MCF 10A (cell line): Measurements from ENCODE around the genes SPATA19 and THYN1.

DNA sequence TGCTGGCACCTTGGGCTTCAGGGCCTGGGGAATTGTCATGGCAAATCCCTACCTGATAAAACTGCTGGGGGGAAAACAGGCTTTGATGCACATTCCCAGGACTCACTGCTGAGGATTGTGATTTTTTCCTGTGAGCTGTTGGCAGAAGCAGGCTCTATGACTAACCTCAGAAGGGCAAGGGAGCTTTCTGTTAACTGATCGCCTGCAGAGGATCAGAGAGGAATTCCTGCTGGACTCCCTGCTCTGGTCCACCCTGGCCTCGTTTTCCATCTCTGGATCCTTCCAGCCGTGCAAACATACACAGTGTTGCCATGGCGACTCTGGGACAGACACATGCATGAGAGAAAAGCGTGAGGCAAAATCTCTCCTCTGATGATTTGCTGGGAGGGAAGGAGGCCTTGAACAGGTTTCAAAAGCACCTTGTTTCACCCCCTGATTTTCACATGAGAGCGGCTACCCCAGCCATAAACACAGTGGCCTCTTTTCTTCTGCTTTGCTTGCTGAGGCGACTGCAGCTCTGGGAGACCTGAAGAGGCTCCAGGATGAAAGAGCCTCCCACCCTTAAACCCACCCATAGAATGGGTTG, 223.9 kb downstream of the ADAMTS15 start:
- PRO-cap = no peak
- RRBS = no CpG with 5 or more reads among the region's 7 CpGs

DNA sequence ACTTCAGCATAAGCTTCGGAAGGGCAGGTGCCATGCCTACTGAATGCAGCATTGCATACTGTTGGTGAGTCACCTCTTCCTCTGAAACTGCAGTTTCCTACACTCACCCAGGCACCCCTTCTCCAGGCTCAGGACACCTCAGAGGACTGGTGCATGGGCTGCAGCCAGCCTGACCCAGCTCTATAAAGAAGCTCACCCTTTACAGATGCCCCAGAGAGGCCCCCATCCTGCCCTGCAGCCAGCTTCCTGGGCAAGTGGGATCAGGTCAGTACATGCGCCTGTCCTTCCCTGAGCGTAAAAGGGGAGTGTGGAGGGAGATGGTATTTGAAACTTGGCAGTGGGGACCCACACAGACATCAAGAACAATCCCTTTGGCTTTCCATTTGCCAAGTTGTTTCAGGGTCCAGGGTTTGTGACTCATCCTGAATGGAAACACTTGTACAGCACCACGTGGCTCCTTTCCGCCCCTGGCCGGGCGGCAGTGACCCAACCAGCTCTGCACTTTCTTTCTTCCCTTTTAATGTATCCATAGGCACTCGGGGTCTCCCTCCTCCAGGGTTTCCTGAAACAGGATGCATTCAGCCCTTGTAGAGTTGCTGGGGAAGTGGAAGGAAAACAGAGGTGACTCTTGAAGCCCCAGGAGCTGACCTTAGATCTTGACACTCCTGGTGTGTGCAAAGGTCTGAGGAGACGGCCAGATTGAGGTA, 190.1 kb downstream of the SNX19 start:
- PRO-cap = no peak
- RRBS = no CpG with 5 or more reads among the region's 9 CpGs

DNA sequence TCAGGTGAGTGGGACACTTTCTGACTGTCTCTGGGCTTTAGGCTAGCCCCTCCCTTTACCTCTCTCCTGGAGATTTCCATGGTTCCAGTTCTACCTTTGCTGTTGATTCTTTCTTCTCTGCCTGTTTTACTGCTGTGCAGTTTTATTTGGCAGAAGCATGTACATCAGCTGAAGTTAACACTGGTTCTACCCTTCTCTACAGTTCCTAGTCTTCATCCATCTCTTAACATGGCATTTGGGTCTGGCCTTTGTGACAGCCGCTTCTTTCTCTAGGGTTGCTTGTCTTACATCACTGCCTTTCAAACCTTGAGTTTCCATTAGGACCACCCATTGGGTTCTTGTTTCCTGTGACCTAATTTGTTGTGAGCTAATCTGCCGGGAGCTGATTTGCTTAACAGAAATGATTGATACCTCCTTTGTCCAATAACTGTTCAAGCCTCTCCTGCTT, 131.1 kb downstream of the SNX19 start:
- PRO-cap = no peak
- RRBS = no CpG with 5 or more reads among the region's 2 CpGs

- PRO-cap = no peak
- RRBS = no CpG with 5 or more reads among the region's 4 CpGs
Observed at GRCh38 chr11:130891149-130891768, 25.0 kb downstream of the SNX19 start.

GRCh38 chr11:131253847-131254332, 116.5 kb upstream of the NTM start:
- PRO-cap = no peak
- RRBS = no CpG with 5 or more reads among the region's 8 CpGs

GRCh38 chr11:131668709-131669340, 298.4 kb downstream of the NTM start:
- PRO-cap = no peak
- RRBS = no CpG with 5 or more reads among the region's 9 CpGs

DNA sequence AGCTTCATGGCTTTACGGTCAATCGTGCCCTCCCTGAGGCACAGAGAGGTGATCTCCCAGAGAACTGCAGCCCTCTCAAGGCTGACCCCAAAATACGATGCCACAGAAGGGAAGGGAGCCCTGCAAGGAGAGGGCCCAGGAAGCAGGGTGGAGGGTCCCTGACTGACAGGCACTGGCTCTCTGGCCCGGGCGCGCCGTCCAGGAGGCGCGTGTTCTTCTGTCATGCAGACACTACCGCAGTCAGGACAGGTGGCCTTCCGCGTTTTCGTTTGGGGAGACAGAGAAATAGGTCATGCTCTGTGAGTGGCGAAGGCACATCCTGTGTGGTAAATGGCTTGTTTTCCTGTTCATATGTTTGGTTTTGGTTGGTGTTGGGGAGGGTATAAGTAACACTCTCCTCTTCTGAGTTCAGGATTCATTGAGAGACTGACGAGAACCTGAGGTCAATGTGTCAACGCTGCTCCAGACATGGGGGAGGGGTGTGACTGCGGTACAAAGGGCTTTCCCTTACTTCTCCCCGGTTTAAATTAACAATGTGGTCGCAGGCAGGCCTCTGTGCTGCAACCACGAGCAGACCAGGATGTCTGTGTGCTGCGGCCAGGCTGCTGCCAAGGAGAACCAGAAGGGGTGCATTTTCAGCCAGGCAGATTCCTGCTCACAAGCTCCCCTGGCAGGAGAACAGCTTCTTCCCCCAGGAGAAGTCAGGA, 813.2 kb downstream of the OPCML start:
- PRO-cap = no peak
- RRBS = no CpG with 5 or more reads among the region's 21 CpGs

GRCh38 chr11:133070339-133070651, 462.0 kb downstream of the OPCML start:
- PRO-cap = no peak
- RRBS = no CpG with 5 or more reads among the region's 6 CpGs

GRCh38 chr11:133845234-133845852, at the start of gene SPATA19:
TSS of gene SPATA19 (minus strand) at chr11:133845513.
- PRO-cap = no peak
- RRBS = no CpG with 5 or more reads among the region's 6 CpGs

DNA sequence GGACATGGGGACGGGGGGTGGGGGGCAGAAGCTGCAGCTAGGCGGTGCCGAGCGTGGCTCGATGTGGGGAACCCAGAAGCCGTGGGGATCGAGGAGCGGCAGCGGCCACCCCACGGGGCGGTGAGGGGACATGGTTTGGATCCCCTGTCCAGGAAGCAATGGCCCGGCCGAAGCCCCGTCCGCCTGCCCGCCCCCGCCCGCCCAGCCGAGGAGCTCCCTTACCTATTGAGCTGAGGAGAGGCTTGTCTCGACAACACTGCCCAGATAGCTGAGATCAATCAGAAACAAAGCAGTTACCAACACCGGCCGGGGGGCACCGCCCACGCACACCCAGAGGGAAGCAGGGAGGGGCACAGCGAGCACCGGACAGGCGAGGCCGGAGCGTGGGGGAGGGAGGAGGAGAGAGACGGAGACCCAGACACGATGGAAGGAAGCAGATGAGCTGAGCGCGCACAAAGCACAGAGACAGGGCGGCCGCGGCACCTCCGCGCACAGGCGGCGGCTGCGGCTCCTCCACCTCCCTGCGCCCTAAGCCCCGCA, 38.7 kb downstream of the IGSF9B start:
- PRO-cap = no peak
- RRBS = 67% methylated on average over 5 of the region's 43 CpGs

DNA sequence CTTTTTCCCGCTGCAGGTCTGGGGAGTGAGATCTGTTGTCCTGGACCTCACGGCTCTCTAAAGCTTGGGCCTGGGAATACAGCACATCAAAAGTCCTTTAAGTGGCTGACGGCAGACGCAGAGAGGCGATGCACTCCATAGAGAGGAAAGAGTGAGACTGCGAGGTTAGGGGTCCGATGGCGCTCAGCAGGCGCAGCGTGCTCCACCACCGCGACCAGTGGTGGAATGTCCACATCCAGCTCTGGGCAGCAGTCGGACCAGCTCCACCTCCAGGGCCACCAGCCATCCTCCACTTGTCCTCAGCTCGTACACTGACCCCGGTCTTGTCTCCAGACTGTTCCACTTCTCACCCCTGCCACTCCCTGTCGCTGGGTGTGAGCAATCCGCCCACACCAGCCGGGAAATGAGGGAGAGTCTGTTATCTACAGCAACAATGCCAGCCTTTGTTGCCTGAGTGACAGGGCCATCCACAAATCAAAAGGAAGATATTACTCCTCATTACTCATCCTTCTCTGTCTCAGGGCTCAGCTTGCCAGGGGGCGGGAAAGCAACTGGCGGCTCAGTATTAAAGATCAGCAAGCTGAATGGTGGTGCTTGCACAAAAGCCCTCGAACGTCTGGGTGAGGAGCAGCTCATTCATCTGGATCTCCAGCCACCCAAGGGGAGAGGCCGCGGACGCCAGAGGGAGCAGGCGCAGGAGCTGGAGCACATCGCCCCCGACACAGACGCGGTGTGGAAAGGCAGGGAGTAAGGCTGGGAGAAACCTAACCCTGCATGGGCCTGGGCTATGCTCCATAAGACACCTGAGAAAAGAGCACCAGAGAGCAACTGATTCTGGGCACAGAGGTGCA, 22.1 kb downstream of the IGSF9B start:
- PRO-cap = no peak
- RRBS = 2% methylated on average over 4 of the region's 30 CpGs

DNA sequence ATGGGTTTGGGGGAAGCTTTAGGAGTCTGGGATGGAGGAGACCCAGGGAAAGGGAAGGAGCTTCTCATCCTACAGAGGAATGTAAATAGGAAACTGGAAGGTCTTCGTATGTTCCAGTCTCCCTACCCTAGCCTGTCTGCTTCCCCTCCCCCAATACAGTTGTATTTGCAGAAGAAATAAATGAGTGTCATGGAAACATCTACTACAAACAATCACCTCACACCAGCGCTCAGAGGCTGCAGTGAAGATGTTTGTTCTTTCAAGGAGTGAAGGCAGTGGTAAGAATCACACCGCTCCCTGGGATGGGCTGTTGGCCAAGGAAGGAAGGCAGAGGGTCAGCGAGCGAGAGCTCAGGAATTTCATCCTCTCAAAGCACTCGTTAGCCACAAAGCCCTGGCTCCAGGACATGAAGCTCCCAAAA, 1.1 kb upstream of the IGSF9B start:
- PRO-cap = no peak
- RRBS = no CpG with 5 or more reads among the region's 6 CpGs

- PRO-cap = no peak
- RRBS = no CpG with 5 or more reads among the region's 8 CpGs
Observed at GRCh38 chr11:134037742-134037955, 31.2 kb upstream of the JAM3 start.

- PRO-cap = no peak
- RRBS = 85% methylated on average over 5 of the region's 26 CpGs
Observed at GRCh38 chr11:134046382-134047135, 22.3 kb upstream of the JAM3 start.

GRCh38 chr11:134069340-134069861, 529 bp downstream of the JAM3 start:
- PRO-cap = no peak
- RRBS = 27% methylated on average over 13 of the region's 40 CpGs

DNA sequence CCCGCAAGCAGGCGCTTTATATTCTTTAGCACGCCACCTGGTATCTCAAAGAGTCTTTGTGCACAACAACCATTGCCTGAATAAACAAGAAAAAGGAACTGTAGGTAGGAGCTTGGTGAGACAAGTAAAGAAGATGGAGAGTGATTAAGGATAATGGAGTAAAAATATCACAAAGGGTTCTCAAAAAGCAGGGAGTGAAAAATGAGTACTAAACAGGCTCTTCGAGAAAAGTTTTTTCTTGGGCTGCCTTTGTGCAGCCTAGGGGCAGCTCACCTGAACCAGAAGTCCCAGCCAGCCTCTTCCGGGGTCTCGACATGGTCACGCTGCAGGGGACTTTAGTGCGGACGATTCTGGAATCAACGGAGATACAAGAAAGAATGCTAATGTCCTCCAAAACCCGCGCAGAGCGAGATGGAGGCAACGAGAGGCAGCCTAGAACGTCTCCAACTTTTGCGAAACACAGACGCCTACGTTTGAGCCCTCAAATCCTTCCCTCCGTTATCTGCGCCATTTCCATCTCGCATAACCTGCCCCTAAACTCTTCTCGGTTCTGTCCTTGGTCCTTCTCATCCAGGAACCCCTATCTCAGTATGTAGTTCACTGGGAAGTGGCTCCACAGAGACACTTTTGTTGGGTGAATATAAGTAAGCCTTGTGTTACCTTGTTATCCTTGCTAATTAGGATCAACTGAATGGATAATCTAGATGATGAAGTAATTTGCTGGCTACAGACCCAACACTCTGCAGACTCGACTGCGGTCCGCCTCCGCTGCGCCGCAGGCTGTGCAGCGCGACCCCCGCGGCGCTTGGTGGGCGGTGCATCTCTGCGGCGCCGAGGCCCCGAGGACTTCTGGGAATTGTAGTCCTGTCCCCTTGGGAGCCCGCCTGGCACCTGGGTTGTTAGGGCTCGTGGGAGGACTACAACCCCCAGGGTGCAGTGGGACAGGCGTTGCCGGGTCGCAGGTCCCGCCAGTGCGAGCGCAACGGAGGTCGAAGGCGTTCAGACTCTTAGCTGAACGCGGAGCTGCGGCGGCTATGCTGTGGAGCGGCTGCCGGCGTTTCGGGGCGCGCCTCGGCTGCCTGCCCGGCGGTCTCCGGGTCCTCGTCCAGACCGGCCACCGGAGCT, at the start of gene THYN1:
Gene THYN1, minus strand, starts transcription at position 786 of the 1,125 bp plus-strand sequence.
- PRO-cap = bidirectional peak, plus-strand start at position 971 of the sequence, minus-strand start at position 784 of the sequence
- RRBS = under 1% methylated on average over 12 of the region's 66 CpGs

DNA sequence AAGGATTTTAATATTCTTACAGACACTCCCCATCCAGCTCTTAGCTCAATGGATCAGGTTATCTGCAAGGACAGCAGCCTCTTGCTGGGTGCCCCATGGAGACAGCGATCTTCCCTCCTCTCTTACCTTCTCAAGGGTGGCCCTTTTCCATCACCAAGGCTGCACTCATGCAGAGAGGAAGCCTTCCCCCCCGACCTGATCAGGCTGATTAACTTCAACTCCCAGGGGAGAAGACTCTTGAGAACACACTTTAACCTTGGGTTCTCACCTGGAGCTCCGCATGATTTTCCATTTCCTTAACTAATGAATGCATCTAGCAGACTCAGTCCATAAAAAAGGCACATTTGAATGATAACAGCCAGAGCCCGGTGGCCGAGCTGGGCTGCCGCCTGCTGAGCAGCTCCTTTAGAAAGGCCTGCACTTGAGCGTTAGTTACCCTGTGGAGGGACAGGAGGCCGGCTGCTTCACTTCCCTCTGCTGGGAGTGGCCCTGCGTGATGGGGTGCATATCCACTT, 3.3 kb upstream of the GLB1L3 start:
- PRO-cap = no peak
- RRBS = 88% methylated on average over 5 of the region's 9 CpGs

GRCh38 chr11:134641484-134641851, 229.4 kb upstream of the B3GAT1 start:
- PRO-cap = no peak
- RRBS = no CpG with 5 or more reads among the region's 2 CpGs